ENCODE data around the gene LPAR6.

- PRO-cap, 2 experiments = no peak in any of the 2 experiments
These were observed 16.6 kb upstream of the SLC25A30 start for GRCh38 chr13:45434530-45435429.

DNA sequence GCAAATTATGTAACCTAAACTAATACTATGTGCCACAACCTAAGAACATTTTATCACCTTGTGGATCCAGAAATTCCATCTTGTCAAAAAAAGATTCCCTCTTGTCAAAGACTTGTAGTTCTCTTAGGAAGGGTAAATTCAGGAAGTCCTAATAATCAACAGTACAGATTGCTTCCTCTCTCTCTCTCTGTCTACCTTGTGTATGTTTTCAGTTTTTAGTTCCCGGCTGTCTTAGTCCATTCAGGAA, 40.3 kb upstream of the SIAH3 start:
- PRO-cap, 2 experiments = peak in 1 of 2 experiments; most common minus-strand start position 93 of the sequence (in 1)

GRCh38 chr13:45975305-45976069, 77.1 kb downstream of the ZC3H13 start:
- PRO-cap, 2 experiments = no peak in any of the 2 experiments

GRCh38 chr13:46101577-46101986, 3.3 kb downstream of the CPB2 start:
- PRO-cap, 2 experiments = no peak in any of the 2 experiments

DNA sequence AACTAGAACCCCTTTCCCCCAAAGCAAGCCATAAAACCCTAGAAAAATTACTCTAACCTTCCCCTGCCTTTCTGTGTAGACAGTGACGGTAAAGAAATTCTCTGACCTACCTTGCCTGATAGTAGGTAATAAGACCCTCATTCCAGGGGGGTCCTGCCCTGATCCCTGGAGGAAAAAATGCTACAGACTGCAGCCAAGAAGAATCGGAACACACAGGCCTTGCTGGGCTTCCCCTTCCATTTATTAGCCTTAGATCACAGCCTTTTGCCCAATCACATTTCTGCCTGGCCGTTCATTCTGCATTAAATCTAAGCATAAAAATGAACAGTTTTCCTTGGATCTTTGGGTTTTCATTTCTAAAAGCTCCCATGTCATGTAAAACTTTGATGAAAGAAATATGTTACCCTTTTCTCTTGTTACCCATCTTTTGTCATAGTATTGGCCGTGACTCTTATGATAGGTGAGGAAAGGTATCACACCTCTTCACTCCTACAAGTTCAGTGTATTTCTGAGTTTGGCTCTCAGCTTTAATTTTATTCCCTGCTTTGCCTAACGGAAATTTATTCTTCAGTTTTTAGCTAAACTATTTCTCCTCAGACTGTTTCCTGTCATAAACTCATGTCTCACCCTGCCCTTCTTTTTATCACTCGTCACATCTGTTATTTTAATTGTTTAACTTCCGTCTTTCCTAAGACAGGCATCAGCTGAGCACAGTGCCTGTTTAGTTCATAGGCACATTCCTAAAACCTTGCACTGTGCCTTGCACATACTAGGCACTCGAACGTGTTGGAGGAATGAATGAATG, 20.4 kb upstream of the CPB2 start:
- PRO-cap, 2 experiments = no peak in any of the 2 experiments

GRCh38 chr13:46320378-46321045, 66.5 kb downstream of the RUBCNL start:
- PRO-cap, 2 experiments = no peak in any of the 2 experiments

- PRO-cap, 2 experiments = peak in 1 of 2 experiments; most common plus-strand start chr13:46370142 (in 1)
These were observed 17.2 kb downstream of the RUBCNL start for GRCh38 chr13:46369829-46370363.

GRCh38 chr13:46374228-46375355, 12.5 kb downstream of the RUBCNL start:
- PRO-cap, 2 experiments = no peak in any of the 2 experiments

DNA sequence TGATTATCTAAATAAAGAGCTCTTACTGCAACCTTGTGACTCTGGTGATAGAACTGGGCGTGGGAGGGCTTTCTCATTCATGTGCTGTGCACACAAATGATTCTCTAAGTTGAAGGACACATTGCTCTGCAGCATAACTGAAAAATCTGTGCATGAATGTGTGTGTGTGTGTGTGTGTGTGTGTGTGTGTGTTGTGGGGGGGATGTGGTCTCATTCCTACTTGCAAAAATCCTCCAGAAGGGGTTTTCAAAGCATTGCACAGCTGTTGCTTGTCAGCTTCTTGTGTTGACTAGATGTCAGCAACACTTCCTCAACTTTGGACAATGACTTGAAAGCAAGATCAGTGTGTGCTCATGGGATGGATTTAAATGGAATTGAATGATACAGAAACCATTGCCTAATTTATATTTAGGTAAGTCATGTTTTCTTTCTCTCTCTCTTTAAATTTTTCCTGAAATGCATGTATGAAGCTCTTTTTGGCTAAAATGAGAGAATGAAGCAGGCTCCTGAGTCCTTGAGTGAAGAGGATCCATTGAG, 22.5 kb downstream of the LRCH1 start:
- PRO-cap, 2 experiments = no peak in any of the 2 experiments

DNA sequence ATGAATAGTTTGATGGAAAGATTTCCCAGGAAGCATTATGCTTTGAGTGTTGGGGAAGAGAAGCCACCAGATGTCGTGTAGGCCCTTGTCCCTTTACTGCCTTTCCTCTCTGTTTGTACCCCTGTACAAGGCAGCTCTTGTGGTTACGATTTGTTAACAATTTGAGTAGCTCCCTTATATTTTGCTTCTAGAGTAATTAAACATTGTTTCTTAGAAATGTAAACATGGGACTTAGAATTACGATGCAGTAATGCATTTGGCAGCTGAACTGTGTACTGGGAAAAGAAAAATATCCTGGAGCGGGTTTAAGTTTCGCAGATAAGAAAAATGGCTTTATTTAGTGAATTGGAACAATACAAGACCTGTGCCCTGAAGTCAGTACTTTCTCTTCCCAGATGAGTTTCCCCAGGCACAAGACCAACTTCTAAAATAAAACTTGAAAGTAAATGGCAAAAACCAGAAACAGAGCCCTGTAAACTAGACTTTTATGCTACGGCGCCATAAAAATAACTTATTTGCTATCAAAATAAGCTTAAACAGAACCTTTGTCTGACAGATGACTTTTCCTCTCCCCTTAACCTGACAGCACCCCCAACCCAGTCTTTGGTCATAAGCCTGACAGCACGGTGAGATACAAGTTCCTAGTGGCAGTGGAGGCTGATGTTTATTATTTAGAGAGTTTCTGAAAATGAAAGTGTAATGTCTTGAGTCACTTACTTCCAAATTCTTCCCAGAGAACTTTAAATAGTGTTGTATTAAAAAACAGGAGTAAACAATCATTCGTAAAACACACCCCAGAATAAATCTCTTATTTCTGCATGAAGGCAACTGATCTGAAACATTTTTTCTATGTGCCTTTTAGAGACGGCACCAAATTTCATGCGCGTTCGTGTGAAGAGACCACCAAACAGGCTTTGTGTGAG, 63.1 kb downstream of the LRCH1 start:
- PRO-cap, 2 experiments = peak in 1 of 2 experiments; most common minus-strand start position 643 of the sequence (in 1)

DNA sequence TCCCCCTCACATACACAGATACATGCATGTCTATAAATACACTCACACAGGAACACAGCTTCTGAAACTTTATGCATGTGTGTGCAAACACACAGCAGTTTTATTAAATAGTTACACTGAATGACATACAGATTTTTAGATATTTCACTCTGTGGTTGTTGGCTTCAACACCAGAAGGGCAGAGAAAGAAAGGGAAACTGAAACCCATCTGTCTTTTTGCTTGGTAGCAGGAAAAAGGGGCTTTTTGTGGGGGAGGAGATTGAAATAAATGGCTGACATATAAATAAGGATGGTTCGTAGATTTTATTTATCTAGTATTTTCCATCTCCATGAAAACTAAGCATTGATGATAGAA, 114.9 kb downstream of the LRCH1 start:
- PRO-cap, 2 experiments = no peak in any of the 2 experiments

DNA sequence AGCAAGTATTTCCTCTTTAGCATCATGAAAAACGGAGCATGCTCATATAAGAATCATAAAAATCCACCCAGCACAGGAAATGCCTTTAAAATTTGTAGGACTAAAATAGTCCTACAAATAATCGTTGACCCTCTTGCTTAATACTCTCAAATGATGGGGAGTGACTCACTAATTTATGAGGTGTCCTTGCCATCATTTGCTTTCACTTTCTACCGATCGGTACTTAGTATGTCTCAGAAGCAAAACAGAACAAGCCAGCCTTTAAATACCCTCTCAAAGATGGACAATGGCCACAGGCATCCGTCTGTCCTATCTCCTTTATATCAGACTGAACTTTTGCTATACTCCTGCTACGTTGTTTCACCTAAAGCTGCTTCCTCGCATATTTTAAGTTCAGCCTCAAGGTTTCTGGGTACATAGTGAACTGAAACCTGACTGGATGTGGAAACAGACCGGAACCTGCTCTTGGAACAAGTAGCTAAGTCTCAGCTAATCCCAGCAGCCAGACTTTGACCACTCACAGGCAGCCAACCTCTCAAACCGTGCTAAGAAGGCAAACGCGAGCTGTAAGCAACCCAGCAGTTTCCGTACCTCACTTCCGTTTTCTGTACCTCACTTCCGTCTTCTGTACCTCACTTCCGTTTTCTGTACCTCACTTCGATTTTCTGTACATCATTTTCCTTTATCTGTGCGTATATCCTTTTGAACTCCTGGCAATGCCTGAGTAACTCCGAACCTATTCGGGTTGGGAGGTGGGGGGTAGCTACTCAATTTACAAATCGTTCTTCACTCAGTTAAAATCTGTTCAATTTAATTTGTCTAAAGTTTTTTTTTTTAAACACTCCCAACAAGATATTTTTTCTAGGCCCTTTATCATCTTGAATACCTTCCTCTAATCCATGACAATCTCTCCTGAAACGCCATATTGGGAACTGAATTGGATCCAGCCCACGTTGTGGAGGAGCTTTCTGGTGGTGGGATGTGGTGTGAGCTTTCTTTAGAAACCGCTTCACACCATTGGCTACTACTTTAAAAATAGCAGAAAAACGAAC, 96.9 kb downstream of the SUCLA2 start:
- PRO-cap, 2 experiments = no peak in any of the 2 experiments

DNA sequence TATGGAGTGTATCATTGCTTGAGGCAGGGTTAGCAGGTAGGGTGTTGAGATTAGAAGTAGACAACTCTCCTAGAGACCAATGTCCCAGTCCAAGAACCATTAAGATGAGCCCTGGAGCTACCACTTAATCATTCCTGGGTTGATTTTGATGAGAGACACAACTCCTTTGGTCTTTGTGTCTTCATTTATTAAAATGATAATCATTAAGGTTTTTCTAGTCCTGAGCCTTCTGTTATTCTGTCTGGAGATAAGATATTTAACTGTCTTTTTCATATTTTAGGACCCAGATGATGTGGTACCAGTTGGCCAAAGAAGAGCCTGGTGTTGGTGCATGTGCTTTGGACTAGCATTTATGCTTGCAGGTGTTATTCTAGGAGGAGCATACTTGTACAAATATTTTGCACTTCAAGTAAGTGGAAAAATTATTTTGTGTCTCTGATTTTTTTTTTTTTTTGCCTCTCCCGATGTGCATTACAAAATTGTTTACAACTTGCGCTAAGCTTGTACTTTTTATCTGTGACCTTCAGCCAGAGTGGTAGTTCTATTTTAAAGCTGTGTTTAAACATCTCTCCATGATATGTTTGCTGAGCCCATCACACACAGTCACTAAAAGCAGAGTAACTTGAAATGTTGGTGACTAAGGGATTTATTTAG, 20.6 kb downstream of the ITM2B start:
- PRO-cap, 2 experiments = no peak in any of the 2 experiments

- PRO-cap, 2 experiments = no peak in any of the 2 experiments
These were observed 28.3 kb downstream of the ITM2B start for GRCh38 chr13:48261011-48262049.

GRCh38 chr13:48358487-48359033, 54.4 kb downstream of the LPAR6 start:
- PRO-cap, 2 experiments = no peak in any of the 2 experiments

DNA sequence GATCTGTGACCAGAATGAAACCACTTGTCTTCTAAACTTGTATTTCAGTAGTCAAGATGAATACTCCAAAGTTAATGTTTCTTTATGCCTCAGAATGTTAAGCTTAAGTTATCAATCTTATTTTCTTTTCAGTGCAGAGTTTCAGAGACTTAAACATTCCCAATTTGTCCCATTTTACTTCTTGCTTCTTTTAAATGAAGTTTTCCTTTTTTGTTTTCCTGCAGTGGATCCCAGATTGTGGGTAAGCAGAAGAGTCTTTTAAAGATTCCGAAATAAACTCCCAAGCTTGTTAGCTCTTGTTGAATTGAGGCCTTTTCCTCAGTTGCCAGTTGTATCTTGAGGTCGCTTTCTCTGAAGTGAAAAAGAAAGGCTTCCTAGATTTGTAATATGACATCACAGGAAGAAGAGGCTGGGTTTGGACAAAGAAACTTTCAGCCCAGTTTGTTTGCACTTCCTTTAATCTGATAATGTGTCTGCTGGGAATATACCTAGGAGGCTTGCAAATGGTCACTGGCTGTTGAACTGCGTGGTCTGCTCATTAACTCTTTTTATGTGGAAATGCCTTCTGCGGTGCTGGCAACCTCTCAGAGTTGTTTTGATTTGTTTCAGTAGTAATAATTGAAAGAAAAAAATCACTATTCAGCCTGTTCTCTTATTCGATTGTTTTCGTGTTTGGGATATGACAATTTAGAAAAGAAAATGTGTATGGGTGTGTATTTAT, at the start of gene LPAR6:
Gene LPAR6, minus strand, starts transcription at position 353 of the 721 bp plus-strand sequence.
- PRO-cap, 2 experiments = peak in 2 of 2 experiments; most common plus-strand start position 467 of the sequence (in 1); most common minus-strand start position 338 of the sequence (in 1)

- PRO-cap, 2 experiments = no peak in any of the 2 experiments
These were observed 33.6 kb downstream of the RCBTB2 start for GRCh38 chr13:48499169-48499835.

- PRO-cap, 2 experiments = no peak in any of the 2 experiments
These were observed 26.0 kb downstream of the RCBTB2 start for GRCh38 chr13:48506696-48507559.

- PRO-cap, 2 experiments = no peak in any of the 2 experiments
These were observed 6.8 kb downstream of the CYSLTR2 start for GRCh38 chr13:48660508-48661027.

- PRO-cap, 2 experiments = no peak in any of the 2 experiments
These were observed 121.9 kb upstream of the MLNR start for GRCh38 chr13:49098028-49098863.

Measured in cerebral cortex (tissue), 2 donors.